ENCODE measurements around the gene CS.

- PRO-cap, 6 experiments, result no peak in any of the 6 experiments
- RAMPAGE, long total RNA, 2 experiments, result no peak in any of the 2 experiments
- RRBS, result no CpG with 5 or more reads among the region's 3 CpGs
These were observed 29.4 kb downstream of the GDF11 start for GRCh38 chr12:55772250-55772742.

- PRO-cap, 6 experiments, result no peak in any of the 6 experiments
- RAMPAGE, long total RNA, 2 experiments, result no peak in any of the 2 experiments
- RRBS, result no CpG with 5 or more reads among the region's 8 CpGs
These were observed 10.4 kb downstream of the PMEL start for GRCh38 chr12:55955382-55955887.

GRCh38 chr12:55980754-55981168, 6.9 kb downstream of the RAB5B start:
- PRO-cap, 6 experiments, result no peak in any of the 6 experiments
- RAMPAGE, long total RNA, 2 experiments, result start-site peak on the minus strand in 1 of 2 experiments, at chr12:55981036-55981068 at its widest, 7 reads per replicate
- RRBS, result no CpG with 5 or more reads among the region's 17 CpGs

DNA sequence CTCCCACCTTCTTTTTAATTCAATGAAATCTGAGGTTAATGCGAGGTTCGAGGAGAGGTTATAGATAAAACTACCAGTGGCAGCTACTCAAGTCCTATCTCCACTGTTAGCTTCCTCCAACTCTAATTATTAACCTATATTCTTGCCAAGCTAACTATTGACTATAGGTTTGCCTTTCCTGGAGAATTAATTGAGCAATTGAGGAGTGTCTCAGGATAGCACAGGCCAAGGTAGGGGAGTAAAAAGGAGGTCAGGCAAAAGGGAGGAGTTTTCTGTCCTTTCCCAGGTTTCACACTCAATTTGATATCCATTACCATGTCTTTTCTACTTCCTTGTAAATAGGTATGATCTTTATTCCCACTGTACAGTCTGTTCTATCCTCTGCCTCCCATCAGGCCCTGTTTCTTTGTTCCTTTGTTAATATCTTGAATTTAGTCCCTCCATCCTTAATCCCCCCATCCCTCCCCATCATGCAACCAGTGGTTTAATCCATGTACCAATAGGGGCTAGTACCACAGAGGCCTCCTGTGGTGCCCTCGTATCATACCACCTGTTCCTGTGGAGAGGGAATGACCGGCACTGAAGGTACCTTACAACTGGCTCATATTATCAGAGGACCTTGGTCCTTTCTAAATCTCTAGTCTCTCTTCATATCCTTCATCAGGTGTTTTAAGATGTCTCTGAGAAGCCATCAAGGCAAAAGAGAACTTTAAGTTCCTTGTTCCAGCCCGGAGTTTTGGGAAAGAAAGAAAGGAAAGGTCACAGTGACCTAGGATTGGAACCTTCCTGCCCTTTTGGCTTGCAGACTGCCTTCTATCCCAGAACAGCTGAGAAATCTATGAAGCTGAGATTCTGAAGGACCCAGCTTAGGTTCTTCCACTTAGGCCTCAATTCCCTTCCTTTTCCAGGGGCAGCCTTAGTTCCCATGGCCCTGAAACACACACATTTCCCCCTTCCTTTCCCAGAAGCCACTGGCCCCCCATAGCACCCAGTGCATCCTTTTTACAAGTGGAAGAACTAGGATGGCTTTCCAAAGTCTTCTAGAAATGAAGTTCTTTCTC, 3.5 kb upstream of the SUOX start:
- PRO-cap, 6 experiments, result no peak in any of the 6 experiments
- RAMPAGE, long total RNA, 2 experiments, result start-site peak on the plus strand in 1 of 2 experiments, centred at positions 170 to 678 of the sequence, 18 to 36 reads per replicate
- RRBS, result no CpG with 5 or more reads among the region's 5 CpGs

DNA sequence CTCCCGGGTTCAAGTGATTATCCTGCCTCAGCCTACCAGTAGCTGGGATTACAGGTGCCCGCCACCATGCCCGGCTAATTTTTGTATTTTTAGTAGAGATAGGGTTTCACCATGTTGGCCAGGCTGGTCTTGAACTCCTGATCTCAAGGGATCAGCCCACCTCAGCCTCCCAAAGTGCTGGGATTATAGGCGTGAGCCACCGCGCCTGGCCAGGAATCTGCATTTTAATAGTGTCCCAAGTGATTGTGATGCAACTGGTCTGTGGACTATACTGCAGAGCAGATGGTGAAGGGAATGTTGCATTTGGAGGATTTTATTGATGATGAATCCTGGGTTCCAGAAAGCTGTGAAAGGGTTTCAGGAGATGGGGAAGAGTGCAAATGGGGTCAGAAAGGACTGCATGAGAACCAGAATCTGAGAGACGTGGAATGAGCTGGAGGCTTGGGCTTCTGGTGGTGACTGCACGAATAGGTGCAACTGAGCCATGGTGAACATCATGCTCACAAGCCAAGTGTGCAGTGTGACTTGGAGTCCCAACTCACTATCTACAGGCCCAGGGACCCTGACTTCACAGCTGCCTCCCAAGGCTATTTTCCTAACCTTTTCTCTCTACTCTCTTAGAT, 4.4 kb downstream of the RPS26 start:
- PRO-cap, 6 experiments, result peak in 2 of 6 experiments; most common plus-strand start position 415 of the sequence (in 2)
- RAMPAGE, long total RNA, 2 experiments, result no peak in any of the 2 experiments
- RRBS, result no CpG with 5 or more reads among the region's 8 CpGs

DNA sequence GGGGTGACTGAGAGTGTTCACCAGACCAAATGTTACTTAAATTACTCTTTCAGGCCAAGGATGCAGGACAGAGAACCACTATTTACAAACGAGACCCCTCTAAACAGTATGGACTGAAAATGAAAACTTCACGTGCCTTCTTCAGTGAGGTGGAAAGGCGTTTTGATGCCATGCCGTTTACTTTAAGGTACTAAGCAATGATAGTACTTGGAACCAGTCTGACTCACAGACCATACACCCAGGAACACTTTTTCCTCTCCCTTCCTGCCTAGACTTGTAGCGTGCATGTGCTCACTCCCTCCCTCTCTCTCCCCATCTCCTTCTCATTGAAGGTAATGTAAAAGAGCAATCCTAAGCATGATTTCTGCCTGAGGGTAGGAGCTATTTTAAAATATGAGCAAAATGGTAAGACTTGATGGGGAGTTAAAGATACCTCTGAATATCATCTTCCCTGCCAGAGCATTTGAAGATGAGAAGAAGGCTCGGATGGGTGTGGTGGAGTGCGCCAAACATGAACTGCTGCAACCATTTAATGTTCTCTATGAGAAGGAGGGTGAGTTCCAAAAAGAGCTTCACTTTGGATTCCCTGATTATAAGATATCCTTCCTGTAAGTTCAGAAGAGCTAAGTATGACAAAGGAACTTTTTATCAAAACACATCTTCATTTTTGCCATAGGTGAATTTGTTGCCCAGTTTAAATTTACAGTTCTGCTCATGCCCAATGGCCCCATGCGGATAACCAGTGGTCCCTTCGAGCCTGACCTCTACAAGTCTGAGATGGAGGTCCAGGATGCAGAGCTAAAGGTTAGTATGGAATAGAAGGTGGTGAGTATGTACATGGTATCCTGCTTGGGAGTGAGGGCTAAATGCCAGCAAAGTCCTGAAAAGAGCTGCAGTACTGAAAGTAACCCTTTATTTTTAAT, 5.7 kb upstream of the RPL41 start:
- PRO-cap, 6 experiments, result no peak in any of the 6 experiments
- RAMPAGE, long total RNA, 2 experiments, result no peak in any of the 2 experiments
- RRBS, result no CpG with 5 or more reads among the region's 9 CpGs

- PRO-cap, 6 experiments, result no peak in any of the 6 experiments
- RAMPAGE, long total RNA, 2 experiments, result no peak in any of the 2 experiments
- RRBS, result no CpG with 5 or more reads among the region's 8 CpGs
These were observed 2.0 kb downstream of the ZC3H10 start for GRCh38 chr12:56119906-56120623.

DNA sequence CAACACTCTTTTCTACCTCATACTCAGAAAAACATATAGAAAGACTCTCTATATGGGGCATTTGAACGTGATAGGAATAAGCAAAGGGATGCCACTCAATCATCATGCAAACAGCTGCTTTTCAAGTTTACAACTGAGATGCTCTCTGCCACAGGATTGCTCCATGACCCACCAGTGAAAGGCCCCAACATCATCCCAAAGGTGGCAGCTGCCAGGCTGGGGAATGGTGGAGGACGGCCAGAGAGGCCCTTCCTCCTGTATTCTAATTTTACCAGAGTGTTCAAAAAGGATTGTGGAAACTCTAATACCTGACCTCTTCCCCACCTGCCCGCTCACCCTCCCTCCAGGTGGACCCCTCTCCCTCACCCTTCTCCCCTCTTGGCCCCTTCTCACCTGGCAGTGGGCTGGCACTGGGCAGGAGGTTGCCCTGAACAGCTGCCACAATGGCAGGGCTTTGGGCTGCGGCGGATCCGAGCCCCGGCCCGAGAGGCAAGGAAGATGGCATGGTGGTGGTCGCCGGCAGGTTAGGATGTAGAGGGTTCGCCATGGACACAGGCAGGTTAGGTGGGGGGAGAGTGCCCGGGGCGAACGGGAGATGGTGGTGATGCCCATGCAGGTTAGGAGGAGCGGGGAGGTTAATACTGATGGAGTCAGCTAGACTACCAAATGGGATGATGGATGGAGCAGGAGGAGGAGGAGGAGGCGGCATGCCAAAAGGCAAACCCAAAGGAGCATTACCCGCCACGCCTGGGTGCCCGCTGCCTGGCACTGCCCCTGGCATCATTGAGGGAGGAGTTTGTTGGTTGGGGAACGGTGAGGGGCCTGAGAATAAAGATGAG, 6.0 kb downstream of the MYL6 start:
- PRO-cap, 6 experiments, result peak in 1 of 6 experiments; most common plus-strand start position 279 of the sequence (in 1); most common minus-strand start position 265 of the sequence (in 1)
- RAMPAGE, long total RNA, 2 experiments, result no peak in any of the 2 experiments
- RRBS, result 71% methylated on average over 3 of the region's 20 CpGs

DNA sequence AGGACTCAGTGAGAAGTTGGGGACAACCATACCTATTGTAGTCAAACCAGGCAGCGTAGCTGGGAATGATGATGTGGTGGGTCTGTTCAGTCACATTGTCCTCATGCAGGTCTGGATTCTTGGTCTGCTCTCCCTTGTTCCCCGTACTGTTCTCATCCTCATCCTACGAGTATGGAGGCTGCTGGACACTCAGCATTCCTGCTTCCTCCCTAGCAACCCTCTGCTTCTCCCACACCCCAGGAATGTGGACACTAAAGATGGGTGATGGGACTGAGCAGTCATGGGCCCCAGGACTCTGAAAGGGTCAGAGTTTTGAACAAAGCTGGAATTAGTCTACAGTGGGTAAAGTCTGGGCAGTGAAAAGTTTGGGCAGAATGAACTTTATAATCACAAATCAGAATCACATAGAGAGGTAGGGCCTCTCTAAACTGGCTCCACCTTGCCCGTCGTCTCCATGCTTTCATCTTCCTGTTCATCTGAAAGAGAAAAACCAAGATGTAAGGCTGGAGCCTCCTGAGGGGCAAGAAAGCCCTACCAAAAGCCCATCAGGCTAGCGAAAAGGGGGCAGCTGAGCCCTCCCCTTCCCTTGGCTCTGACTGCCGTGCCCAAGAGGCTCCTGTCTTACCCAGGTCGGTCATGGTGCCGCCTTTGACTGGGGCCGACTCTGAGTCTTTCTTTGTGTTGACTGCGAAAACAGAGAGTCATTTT, 10.8 kb downstream of the SMARCC2 start:
- PRO-cap, 6 experiments, result no peak in any of the 6 experiments
- RAMPAGE, long total RNA, 2 experiments, result no peak in any of the 2 experiments
- RRBS, result no CpG with 5 or more reads among the region's 11 CpGs

DNA sequence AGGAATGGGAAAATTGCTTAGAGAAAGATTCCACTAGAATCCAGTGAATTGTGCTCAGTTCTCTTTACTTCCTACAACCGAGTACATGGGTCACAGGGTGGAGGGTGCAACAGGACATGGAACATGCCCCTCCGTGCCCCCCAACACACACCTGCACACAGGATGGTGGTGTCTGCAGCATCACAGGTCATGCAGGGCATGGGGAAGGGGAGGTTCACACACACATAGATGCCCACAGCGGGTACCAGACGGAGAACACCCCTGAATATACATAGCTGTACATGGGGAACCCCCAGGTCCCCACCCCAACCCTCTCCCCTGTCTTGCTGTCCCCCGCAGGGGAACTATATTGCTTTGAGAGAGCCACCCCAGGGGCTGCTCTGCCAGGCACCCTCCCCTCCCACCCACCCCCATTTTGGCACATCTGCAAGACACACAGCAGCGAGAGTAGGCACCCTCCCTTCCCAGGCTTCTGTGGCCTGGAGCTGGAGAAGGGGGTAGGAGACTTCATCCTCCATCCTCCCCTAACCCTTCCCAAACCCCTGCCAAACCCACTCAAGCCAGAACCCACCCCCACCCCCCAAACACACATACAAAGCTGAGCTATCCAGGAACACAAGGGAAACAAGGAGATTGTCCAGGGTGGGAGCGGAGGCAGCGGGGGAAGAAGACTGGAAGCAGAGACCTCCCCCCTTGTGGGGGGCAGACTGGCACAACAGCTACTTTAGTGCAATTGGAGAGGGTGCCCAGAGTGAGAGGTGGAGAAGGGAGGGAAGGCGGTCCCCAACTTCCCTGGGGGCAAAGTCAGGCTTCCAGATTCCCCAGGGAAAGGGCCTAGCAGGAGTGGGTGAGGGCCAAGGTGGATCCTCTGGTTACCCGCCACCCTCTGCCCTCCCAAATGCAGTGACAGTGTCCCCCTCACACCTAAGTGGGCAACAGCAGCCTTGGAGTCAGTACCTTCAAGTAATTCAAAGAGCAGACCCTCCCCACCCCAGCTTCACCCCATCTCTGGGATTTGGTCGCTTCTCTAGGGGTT, 8.6 kb downstream of the SLC39A5 start:
- PRO-cap, 6 experiments, result no peak in any of the 6 experiments
- RAMPAGE, long total RNA, 2 experiments, result no peak in any of the 2 experiments
- RRBS, result no CpG with 5 or more reads among the region's 11 CpGs

- PRO-cap, 6 experiments, result peak in 6 of 6 experiments; most common plus-strand start chr12:56300117 (in 2); most common minus-strand start chr12:56299937 (in 4)
- RAMPAGE, long total RNA, 2 experiments, result start-site peak on the plus strand in 2 of 2 experiments, at chr12:56300090-56300128 at its widest, 59 to 182 reads per replicate; start-site peak on the minus strand in 2 of 2 experiments, at chr12:56300276-56300371 at its widest, 1,988 to 2,203 reads per replicate
- RRBS, result 2% methylated on average over 11 of the region's 57 CpGs
These were observed at the start of gene CS for GRCh38 chr12:56299753-56300454. Gene CS (minus strand): TSS chr12:56300330.

DNA sequence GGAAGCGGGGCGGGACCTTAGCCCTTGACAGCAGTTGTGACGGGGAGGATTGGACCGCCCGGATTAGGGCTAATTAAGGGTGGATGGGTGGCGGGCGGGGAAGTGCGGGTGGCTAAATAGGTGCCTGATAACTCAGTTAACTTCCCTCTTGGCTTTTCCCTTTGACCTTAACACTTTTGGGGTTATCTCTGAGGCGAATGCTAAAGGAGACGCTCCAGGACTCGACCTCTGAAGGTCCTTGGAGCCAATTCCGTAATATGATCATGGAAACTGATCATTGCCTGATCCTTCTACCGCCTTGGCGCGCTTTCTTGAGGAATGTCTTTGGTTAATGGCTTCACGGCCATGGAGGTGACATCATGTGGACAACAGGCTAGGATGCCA, 317 bp upstream of the CS start:
- PRO-cap, 6 experiments, result peak in 6 of 6 experiments; most common plus-strand start position 185 of the sequence (in 3)
- RAMPAGE, long total RNA, 2 experiments, result no peak in any of the 2 experiments
- RRBS, result 1% methylated on average over 5 of the region's 16 CpGs

GRCh38 chr12:56521183-56521631, 413 bp upstream of the RBMS2 start:
- PRO-cap, 6 experiments, result peak in 1 of 6 experiments; most common minus-strand start chr12:56521382 (in 1)
- RAMPAGE, long total RNA, 2 experiments, result no peak in any of the 2 experiments
- RRBS, result no CpG with 5 or more reads among the region's 8 CpGs

GRCh38 chr12:56571121-56571669, 49.6 kb downstream of the RBMS2 start:
- PRO-cap, 6 experiments, result peak in 1 of 6 experiments; most common plus-strand start chr12:56571382 (in 1); most common minus-strand start chr12:56571272 (in 1)
- RAMPAGE, long total RNA, 2 experiments, result no peak in any of the 2 experiments
- RRBS, result no CpG with 5 or more reads among the region's 5 CpGs

DNA sequence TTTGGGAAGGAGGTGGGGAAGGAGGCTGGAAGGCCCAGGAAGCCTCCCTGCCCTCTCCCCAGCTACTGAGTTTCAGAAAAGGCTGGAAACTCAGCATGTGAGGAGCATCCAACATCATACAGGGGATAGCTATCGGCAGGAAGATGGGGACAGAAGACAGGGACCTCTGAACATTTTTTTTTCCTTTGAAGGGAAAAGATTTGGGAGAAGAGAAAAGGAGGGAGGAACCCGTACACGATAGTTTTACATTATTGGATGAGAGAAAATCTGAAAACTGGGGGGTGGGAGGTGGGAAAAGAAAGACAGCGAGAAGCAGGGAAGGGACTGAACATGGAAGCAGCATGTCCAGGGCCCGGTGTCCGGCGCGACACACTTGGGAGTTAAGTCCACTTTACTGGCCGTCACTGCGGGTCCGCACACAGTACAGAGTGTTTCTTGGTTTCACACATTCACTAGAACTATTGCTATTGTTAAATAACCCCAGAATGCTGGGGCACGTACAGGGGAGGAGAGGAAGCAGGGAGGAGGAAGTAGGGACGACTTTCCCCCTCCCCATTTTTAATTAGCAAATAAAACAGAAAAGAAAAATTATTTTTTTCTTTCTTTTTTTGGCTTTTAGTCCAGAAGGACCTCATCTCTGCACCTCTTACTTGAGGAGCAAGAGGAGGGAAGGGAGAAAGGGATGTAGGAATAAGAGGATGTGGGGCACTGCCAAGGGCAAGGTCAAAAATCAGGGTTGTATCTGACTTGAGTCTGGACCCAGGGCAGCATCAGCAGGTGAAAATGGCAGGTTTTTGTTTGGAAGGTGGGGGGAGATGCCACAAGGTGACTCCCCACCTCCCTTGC, 32.1 kb downstream of the BAZ2A start:
- PRO-cap, 6 experiments, result peak in 1 of 6 experiments; most common plus-strand start position 308 of the sequence (in 1)
- RAMPAGE, long total RNA, 2 experiments, result no peak in any of the 2 experiments
- RRBS, result no CpG with 5 or more reads among the region's 13 CpGs

GRCh38 chr12:56606504-56607241, 23.5 kb downstream of the BAZ2A start:
- PRO-cap, 6 experiments, result no peak in any of the 6 experiments
- RAMPAGE, long total RNA, 2 experiments, result no peak in any of the 2 experiments
- RRBS, result no CpG with 5 or more reads among the region's 4 CpGs

DNA sequence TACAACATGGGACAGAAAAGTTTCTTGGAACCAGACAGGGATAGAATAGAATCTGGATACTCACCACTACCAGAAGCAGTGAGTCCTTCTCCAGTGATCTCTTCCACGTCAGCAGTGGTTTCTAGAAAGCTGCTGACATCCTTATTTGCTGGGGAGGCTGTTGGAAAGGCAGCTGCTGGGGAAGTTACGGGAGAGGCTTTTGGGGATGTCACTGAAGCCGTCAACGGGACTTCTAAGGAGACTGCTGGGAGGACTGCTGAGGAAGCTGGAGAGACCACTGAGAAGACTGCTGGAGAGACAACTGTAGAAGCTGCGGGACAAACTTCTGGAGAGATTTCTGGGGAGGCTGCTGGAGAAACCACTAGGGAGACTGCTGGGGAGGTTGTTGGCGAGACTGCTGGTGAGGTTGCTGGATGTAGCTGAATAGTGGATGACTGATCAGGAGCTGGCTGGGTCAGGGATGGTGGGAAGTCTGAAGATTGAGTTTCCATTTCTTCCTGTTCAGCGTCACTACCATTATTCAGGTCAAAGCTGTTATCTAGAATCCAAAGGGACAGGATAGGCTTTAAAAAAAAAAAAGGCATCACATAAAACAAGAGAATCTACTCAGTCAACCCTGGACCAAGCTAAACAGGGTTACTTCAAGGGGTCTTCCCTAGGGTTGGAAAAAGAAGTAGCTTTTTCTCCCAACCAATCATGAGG, 18.3 kb downstream of the BAZ2A start:
- PRO-cap, 6 experiments, result no peak in any of the 6 experiments
- RAMPAGE, long total RNA, 2 experiments, result no peak in any of the 2 experiments
- RRBS, result no CpG with 5 or more reads among the region's 7 CpGs

- PRO-cap, 6 experiments, result no peak in any of the 6 experiments
- RAMPAGE, long total RNA, 2 experiments, result no peak in any of the 2 experiments
- RRBS, result no CpG with 5 or more reads among the region's 25 CpGs
These were observed 5.5 kb downstream of the PTGES3 start for GRCh38 chr12:56682255-56683286.

DNA sequence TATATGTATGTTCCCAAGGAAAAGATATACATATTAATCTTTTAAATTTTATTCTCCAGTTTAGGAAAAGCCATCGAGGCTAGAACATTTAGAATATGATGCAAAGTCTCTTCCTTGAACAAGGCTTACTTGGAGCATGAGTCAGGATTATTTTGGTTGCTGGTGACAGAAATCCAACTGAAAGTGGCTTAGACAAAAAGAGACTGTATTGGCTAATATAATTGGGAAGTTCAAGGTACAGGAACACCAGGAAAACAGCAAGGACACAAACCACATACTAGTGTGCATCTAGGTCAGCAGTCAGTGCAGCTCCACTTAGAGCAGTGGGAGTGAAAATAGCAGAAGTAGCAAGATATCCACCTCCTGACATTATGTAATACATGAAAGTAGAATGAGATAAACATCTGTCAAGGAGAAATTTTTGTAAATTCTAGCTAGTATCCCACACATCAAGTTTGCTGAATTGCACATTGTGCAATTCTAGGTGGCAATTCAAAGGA, 57.1 kb downstream of the SDR9C7 start:
- PRO-cap, 6 experiments, result no peak in any of the 6 experiments
- RAMPAGE, long total RNA, 2 experiments, result no peak in any of the 2 experiments
- RRBS, result no CpG with 5 or more reads among the region's 1 CpG

DNA sequence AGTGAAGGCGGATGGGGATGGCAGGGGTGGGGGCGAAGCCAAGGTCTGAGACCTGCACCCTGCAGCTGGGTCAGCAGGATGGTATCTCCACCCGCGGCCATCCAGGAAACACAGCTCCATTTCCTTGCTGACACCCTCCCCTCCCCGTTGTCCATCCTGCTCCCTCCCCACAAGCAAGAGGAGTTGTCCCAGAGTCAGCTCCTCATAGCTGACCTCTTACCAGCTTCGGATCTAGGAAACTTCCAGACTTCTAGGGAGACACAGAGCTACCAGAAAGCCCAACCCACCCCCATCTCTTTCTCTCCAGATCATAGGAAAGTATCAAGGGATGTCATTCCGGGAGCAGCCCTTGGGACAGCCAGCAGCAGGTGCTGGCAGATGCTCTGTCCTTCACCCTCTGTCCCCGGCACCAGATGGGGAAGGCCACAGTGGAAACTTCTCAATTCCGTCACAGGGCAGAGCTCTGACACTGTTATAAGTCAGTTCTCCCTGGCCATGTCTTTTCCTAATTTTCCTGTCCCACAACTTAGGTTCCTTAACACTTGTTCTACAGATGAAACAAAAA, 2.8 kb downstream of the GPR182 start:
- PRO-cap, 6 experiments, result no peak in any of the 6 experiments
- RAMPAGE, long total RNA, 2 experiments, result no peak in any of the 2 experiments
- RRBS, result 23% methylated on average over 2 of the region's 9 CpGs

Measured in heart left ventricle (tissue), 7 donors.